AG08470 (cell line): ENCODE data around the genes PLCB1, PLCB4, PAK5 and JAG1.

DNA sequence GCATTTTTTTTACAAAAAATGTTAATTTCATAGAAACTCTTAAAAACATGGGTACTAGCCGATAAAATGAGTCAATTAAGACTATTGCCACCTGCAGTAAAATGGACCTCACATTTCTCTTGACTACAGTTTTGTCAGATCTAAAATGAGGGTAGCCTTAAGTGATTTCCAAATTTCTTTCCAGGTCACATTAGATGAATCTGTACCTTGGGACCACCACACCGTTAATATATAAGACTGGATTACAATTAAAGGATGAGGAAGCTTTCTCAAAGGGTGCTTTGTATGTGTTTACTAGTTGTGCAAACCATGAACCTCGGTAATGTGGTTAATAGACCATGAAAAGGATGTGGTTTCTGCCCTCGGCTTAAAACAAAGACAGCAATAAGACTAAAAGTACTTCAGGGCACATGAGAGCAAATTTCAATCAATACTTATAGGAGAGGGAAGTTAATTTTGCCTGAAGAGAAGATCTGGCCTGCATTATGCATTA lies 692 bp upstream of the TMX4 start:
- RRBS: no CpG with 5 or more reads among the region's 4 CpGs

DNA sequence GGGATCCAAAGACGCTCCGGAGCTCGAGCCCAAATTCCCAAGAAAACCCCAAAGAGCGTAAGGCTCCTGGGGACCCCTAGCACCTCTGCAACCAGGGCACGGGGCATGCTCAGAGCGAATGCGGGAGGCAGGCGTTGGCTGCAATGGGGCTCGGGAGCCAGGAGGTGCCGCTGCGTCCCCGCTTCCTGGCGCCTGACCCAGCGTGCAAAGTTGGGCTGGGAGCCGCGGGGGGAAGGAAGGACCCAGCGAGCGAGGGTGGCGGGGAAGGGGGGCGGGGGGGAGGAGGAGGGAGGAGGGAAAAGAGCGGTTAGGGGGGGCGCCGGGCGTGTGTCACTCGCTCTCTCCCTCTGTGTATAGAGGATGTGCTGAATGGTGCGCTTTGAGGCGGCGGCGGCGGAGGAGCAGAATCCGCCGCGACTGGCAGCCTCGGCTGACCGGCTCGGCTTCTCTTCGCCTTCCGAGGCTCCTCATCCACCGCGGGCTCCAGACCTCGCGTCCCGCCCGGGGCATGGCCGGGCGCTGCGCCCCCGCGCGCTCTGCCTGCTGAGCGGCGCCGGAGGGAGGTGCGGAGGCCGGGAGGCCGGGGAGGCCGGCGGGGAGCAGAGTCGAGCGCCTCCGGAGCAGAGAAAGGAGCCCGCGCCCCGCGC lies at the start of gene PLCB1:
Gene PLCB1, plus strand, starts transcription at position 333 of the 647 bp plus-strand sequence.
- RRBS: 1% methylated on average over 30 of the region's 65 CpGs

GRCh38 chr20:8242157-8242977 lies 110.3 kb downstream of the PLCB1 start:
- RRBS: no CpG with 5 or more reads among the region's 4 CpGs

DNA sequence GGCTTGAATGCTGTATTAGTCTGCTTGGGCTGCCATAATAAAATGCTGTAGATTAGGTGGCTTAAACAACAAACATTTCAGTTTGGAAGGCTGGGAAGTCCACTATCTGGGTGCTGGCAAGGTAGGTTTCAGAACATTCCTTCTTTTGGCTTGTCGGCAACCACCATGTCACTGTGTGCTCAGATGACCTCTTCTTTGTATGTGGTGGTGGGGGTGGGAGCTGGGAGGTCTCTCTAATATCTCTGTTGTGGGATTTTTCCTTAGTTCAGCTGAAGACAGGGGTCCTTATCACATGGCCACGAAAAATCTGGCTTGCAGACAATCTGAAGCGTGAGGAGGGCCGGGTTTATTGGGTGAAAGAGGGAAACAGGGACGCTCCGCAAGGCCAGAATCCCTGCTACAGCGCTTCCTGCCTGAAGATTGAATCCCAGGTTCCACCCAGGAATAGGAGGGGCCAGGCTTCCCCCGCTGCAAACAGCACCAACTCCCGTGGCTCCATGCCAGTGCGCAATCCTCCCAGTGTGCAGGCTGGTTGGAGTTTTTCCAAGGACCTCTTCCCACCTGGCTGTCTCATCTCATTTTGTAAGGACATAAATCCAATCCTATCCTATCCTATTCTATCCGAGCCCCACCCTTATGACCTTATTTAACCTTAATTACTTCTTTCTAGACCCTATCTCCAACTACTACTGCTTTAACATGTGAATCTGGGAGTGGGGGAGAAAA lies 299.9 kb downstream of the PLCB1 start:
- RRBS: no CpG with 5 or more reads among the region's 11 CpGs

GRCh38 chr20:8557931-8558602 lies 426.0 kb downstream of the PLCB1 start:
- RRBS: no CpG with 5 or more reads among the region's 1 CpG

- RRBS: no CpG with 5 or more reads among the region's 4 CpGs
Measured at GRCh38 chr20:8667737-8668158, 401.1 kb upstream of the PLCB4 start.

- RRBS: no CpG with 5 or more reads among the region's 1 CpG
Measured at GRCh38 chr20:8933677-8933911, 135.3 kb upstream of the PLCB4 start.

DNA sequence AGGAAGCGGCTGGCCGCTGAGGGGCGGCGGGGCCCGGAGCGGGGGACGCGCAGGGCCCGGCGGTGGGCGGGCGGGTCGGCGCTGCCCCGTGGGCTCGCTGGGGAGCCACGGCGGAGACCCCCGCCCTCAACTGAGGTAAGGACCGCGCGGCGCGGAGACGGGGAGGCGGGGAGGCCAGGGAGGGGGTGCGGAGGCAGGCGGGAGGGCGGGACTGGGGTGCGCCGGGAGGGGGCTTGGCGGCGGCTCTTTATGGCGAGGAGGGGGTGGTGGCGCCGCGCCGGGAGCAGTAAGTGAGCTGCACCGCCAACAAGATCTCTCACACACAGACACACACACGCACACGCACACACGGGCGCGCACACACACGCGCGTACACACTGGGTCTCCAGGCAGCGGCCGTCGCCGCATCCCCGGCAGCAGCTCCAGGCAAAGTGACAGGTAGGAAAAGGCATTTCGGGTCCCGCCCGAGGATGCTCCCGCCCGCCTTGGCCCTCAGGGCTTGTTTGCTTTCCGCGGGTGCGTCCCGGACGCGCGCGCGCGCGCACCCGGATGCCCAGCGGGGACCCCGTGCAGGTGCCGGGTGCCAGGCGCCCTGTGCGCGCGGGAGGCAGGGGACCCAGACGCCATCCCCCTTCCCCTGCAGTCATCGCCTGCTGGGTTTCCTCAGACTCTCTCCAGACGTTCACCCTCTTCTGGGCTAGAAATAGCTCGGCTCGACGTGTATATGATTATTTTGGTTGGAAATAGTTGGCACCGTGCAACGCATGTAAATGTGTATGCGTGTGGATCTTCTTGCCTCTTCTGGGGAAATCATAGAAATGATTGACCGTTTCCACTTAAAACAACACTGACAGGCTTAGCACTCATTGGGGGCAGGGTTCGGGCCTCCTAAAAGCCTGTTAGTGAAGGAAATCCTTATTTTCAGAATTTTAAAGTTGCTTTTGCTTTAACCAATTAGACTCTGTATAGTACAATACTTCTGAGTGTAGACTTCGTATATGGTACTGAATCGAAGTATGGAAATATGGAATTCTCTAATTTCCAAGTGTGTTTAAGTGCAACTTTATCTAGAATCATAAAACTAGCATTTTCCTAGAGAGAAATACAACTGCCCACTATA lies at the start of gene PLCB4:
Gene PLCB4, plus strand, starts transcription at position 319 of the 1,120 bp plus-strand sequence.
- RRBS: 1% methylated on average over 18 of the region's 89 CpGs

DNA sequence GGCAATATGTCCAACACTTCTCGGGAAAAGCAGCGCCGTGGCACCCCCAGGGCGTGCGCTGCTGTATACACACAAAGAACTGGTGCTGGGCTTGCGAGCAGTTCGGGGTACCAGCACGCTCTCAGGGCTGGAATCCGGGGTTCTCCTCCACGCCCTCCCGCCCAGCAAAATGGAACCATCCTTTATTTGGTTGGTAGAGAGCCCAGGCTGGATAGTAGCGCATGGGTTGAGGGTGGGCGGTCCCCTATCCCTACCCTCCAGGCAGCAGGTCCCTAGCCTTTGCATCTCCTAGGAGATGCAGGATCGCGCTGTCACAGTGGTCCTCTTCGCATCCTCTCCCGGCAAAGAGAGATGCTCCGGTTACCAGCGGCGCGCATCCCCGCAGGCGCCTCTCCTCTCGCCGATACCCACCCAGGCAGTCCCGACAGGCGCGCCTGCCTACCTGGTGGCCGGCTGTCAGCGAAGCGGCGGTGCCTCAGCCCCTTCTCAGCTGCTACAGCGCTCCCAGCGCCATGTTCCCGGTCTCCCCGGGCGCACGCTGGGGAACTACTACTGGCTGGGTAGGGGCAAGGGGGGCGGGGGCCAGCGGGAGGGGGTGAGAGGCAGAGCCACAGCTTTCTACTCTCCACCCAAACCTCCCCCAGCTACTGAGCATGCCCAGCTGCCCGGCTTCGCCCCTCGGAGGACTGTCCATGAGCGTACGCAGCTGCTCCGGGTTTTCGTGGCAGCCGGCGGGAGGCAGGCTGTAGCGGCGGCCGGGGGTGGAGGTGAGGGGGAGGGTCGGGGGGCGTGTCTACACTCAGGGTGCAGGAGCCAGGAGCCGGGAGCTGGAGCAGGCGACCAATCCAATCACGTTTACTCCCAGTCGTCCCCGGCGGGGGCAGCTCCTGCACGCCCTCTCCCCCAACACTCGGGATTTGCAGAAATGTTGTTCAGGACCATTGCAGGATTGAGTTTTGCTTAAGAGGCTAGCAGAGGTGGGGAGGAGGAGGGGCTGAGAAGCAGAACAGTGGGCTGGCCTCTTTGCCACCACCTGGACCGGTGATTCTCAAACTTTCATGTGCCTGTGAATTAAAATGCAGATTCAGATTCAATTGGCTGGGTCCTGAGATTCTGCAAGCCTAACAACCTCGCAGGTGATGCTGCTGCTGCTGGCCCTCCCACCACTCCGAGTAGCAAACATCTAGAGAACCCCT lies at the start of gene PAK5:
Gene PAK5, minus strand, starts transcription at position 757 of the 1,196 bp plus-strand sequence.
- RRBS: 5% methylated on average over 30 of the region's 65 CpGs

DNA sequence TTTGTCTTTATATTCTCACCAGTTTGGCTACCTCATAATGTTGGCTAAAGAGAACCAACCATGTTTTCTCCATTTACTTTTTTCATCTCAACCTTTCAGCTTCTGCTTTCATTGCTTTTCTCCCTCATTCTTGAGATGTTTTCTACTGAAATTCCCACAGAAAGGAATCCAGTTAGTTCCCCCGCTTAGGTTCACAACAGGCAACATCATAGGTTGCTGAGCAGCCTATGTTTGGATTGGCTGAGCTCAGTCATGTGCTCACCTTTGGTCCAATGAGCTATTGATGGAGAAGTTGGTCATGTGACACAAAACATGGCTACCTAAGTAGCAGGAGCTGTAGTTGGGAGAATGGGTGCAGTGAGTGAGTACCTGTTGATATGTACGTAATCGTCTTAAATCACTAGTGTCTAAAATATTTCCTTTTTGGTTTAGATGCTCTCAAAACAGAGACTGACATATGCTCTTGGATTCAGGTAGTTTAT lies 100.0 kb downstream of the SNAP25 start:
- RRBS: no CpG with 5 or more reads among the region's 3 CpGs

DNA sequence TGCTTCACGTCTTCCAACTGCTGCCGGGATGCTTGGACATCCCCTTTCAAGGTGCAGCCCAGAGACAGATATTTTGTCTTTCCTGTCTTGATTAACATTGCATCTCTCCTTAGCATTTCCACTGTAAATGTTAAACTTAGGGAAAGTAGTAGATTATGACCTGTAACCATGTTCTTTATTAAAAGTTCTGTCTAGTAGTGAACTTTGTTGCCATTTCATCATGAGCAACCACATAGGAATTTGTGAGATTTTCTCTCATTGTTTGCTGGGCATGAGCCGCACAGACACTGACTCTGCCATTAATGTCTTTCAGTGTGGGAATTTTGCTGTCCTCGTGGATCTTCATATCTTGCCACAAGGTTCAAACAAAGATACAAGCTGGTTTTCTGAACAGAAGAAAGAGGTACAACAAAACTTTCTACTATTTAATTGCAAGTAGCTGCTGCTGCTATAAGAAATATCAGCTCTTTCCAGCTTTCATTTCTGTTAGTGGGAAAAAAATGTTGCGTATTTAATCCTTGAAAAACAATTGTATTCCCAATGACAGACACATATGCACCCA lies 117.8 kb downstream of the JAG1 start:
- RRBS: no CpG with 5 or more reads among the region's 5 CpGs

GRCh38 chr20:10646656-10647356 lies 27.0 kb downstream of the JAG1 start:
- RRBS: no CpG with 5 or more reads among the region's 18 CpGs

DNA sequence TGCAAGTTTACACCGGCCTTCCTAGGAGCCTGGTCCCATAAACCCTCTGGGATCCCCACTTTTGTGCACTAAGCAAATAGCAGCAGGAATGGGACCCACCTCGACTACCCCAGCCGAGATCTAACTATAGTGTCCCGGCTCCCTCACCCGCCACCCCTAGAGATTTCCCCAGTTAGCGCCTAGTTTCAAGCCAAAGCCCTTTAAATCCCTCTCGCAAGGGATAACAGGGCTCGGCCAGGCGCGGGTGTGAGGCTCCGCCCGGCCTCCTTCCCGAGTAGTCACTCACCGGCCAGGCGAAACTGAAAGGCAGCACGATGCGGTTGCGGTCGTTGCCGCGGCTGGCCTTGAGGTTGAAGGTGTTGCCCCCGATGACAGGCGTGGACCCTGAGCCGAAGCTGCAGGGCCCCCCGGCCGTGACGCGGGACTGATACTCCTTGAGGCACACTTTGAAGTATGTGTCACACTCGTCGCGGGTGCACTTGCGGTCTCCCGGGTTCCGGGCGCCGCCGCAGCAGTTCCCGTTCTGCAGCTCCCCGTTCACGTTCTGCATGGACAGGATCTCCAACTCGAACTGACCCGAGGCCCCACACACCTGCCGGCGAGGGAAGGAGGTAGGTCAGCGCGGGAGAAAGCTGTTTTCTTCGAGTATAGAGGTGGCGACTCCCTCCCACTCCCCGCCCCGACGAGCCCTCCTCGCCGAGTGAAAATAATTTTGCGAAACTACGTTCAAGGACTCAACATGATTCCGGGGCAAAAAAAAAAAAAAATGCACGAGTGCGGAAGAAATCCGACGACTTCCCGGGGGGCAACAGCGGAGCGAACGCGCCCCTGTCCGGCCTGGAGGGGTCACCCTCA lies 1.2 kb downstream of the JAG1 start:
- RRBS: 2% methylated on average over 21 of the region's 66 CpGs

DNA sequence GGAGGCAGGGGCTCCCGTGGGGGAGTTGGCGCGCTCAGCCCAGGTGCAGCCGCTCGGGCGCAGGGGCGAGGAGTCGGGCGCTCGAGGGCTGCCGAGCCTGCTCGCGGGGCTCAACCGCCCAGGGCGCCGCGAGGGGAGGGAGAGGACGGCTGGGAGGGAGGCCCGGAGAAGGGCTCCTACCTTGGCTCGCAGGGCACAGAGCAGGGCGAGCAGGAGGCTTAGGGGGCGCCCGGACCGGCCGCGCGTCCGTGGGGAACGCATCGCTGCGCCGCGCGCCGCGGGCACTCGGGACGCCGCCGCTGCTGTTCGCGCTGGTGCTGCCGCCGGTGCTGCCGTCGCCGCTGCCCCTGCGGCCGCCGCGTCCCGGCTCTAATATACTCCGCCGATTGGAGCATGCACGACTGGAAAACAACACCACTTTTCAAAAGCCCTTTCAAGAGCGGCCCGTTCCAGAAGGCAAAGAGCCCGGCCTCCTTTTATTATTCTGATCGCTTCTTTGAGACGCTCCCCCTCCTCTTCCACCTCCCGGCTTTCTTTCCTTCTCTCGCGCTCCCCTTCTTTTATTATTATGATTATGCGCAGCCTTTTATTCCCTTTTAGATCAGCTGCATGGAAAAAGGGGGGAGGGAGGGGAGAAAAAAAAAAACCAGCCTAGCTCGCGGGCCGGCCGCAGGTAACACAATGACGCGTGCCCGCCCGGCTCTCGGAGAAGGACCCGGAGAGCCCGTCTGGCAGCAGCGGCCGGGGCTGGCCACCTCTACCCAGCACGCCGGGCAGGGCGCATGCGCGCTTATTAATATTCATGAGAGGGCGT lies at the start of gene JAG1:
Gene JAG1, minus strand, starts transcription at position 730 of the 814 bp plus-strand sequence.
- RRBS: 1% methylated on average over 26 of the region's 83 CpGs

DNA sequence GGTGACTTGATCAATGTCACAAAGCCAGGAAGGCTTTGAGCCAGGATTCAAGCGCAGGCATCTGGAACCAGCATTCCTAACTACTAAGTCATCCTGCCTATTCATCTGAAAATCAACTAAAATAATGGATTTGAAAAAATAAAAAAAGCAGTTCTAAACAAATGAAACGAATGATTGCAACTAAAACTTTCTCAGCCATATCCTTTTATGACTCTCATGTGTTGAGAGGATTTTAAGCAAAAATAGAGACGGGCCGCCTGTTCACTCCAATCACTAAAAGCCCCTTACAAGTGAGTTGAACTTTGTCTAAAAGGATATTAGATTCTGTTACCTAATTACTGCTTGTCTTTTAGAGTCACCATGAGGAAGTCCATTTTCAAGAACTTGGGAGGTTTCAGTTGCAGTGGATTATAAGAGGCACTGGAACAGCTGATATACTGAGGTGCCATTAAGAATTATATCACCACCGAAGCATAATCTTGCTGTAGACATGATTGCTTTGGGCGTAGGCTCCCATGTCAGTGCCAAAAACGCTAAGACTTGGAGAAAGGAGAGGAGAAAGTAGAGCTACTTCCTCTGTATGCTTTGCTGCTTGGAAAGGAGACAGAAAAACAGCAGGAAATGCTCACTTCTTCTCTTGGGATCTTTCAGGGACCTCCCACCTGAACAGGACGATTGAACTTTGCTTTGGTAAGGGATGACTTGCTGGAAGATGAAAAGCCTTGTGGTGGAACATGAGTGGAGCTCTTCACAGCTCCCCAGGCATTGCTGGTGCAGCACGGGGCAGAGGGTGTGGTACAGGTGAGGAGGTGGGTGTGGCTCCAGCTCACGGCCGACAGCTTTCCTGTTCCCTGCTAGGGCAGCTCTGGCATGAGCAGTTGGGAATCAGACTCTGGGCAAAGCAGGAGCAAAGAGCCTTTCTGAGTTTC lies 190.2 kb upstream of the JAG1 start:
- RRBS: no CpG with 5 or more reads among the region's 11 CpGs

GRCh38 chr20:11379318-11380028 lies 538.2 kb upstream of the BTBD3 start:
- RRBS: no CpG with 5 or more reads among the region's 14 CpGs

DNA sequence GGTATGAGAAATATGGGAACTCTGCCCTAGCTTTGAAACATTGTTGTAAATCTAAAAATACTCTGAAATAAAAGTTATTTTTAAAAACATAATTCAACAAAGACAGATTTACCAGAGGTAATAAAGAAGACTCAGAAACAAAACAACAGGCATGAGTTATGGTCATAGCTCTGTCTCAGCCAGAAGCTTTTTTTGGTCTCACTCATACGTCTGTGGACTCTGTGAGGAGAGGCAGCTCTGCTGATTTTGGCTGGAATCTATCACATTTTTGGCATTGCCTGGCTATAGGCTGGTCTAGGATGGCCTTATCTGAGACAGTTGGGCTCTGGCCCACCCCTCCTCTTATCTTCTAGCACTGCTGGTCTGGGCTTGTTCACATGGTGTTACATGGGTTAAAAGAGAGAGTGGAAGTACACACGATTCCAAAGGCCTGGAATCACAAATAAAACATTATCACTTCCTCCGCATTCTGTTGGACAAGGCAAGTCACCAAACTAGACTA lies 514.0 kb upstream of the BTBD3 start:
- RRBS: no CpG with 5 or more reads among the region's 3 CpGs

DNA sequence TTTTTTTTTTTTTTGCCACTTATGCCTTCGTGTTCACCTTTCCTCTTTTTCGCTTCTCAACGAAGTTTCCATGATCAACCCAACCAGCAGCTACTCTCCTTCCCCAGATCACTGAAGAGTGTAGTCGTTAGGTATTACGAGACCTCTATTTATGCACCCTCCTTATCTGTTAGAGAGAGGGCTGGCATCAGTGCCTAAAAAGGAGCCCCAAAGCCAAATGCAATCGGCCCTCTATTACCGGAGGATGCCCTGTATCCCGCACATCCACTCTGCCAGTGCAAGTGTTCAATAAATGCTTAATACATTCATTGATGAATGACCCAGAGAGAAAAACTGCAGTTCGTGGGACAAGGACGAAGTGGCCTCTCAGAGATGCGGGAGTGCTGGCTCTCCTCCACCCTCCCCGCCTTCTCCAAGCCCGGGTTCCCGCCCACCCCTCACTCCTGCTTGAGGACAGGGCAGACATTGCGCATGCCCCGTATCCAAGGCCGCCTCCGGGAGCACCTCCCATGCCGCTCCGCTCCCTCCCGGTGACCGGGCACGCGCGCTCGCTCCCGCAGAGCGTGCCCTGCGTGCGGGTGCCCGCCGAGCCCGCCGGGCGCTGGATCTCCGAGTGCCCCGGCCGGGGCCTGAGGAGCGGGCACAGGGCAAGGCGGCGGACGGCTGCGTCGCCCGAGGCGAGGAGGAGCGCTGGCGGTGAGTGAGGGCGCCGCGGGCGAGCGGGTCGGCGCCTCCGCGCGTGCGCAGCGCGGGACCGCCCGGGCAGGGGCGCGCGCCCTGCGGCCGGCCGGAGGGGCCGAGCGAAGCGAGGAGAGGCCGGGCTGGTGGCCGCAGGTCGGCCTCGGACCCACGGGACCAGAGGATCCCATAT lies 27.2 kb upstream of the BTBD3 start:
- RRBS: under 1% methylated on average over 24 of the region's 77 CpGs

GRCh38 chr20:12098383-12098936 lies 180.8 kb downstream of the BTBD3 start:
- RRBS: no CpG with 5 or more reads among the region's 3 CpGs

DNA sequence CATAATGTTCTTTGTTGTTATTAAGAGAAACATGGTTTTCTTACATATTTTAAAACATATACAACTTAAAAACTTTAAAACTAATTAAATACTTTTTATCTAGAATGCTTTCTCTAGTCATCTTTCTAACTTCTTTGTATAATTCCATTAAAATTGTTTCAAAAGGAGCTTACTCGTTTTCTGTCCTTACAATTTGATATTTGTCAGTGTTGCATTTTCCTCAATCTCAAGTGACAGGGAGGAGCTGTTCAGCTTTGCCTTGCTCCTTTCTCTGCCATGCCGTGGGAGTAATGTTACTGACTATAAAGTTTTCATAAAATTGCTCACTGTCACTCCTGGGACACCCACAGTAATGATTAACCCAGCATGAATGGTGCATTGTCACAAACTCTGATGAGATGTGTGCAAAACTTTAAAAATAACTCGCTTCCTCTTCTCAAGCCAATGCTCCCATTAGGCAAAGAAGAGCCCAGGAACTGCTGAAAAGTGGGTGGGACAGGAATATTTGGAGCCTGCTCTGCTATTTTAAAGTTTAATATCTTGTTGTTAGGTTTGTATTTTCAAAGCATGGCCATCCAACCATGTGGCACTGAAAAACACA lies 259.9 kb downstream of the BTBD3 start:
- RRBS: no CpG with 5 or more reads among the region's 3 CpGs